Skeletal muscle tissue (tissue), 7 donors: ENCODE measurements around the genes TAGAP, TCP1 and PNLDC1.

- PRO-cap, 3 experiments = no peak in any of the 3 experiments
- RAMPAGE, long total RNA = no peak
- RRBS, 2 experiments = no CpG with 5 or more reads among the region's 19 CpGs
Observed at GRCh38 chr6:158816929-158817889, 2.0 kb downstream of the EZR start.

DNA sequence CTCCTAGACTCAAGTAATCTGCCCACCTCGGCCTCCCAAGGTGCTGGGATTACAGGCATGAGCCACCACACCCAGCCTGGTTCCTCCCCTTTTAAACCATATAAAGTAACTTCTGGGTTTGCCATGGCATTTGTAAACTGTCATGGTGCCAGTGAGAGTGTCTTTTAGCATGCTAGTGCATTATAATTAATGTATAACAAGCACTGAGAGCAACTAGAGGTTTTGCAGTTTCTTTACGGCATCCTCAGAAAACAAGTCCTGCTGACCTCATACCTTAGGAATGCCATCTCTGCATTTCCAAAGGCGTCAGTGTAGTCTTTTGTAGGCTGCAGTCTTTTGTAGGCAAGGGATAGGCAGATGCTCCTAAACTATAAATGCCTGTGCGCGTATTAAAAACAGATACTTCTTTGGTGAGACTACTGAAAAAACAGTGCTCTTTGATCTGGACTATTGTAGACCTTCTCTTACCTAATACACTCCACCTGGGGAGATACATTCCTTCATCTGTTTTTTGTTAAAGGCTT lies 75.0 kb upstream of the EZR start:
- PRO-cap, 3 experiments = no peak in any of the 3 experiments
- RAMPAGE, long total RNA = no peak
- RRBS, 2 experiments = no CpG with 5 or more reads among the region's 5 CpGs

GRCh38 chr6:159039564-159039957 lies 5.2 kb downstream of the TAGAP start:
- PRO-cap, 3 experiments = no peak in any of the 3 experiments
- RAMPAGE, long total RNA = no peak
- RRBS, 2 experiments = no CpG with 5 or more reads among the region's 6 CpGs

GRCh38 chr6:159044616-159045578 lies at the start of gene TAGAP:
TAGAP (minus strand) TSS chr6:159044991.
- PRO-cap, 3 experiments = peak in 3 of 3 experiments; most common plus-strand start chr6:159045153 (in 1); most common minus-strand start chr6:159045110 (in 2)
- RAMPAGE, long total RNA = no peak
- RRBS, 2 experiments = 23 to 29% methylated on average over 4 to 6 of the region's 16 CpGs

GRCh38 chr6:159056129-159056660 lies 11.4 kb upstream of the TAGAP start:
- PRO-cap, 3 experiments = no peak in any of the 3 experiments
- RAMPAGE, long total RNA = no peak
- RRBS, 2 experiments = no CpG with 5 or more reads among the region's 4 CpGs

GRCh38 chr6:159121331-159121862 lies 47.8 kb upstream of the FNDC1 start:
- PRO-cap, 3 experiments = no peak in any of the 3 experiments
- RAMPAGE, long total RNA = no peak
- RRBS, 2 experiments = no CpG with 5 or more reads among the region's 7 CpGs

- PRO-cap, 3 experiments = no peak in any of the 3 experiments
- RAMPAGE, long total RNA = no peak
- RRBS, 2 experiments = no CpG with 5 or more reads among the region's 6 CpGs
Observed at GRCh38 chr6:159467508-159468327, 225.3 kb downstream of the SOD2 start.

DNA sequence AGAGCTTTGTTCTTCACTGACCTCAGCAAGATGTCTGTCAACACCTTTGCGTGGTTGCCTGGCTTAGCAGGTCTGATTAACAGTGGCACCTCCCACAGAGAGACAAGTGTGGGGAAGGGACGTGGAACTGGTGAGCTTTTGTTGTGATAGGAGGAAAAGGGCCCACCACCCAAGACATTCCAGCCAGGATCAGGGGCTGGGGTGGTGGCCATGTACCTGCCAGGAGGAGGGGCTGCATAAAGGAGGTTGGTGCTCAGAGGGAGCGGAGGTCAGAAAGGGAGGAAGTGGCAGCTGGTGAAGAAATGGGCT lies 202.4 kb downstream of the SOD2 start:
- PRO-cap, 3 experiments = no peak in any of the 3 experiments
- RAMPAGE, long total RNA = no peak
- RRBS, 2 experiments = no CpG with 5 or more reads among the region's 3 CpGs

DNA sequence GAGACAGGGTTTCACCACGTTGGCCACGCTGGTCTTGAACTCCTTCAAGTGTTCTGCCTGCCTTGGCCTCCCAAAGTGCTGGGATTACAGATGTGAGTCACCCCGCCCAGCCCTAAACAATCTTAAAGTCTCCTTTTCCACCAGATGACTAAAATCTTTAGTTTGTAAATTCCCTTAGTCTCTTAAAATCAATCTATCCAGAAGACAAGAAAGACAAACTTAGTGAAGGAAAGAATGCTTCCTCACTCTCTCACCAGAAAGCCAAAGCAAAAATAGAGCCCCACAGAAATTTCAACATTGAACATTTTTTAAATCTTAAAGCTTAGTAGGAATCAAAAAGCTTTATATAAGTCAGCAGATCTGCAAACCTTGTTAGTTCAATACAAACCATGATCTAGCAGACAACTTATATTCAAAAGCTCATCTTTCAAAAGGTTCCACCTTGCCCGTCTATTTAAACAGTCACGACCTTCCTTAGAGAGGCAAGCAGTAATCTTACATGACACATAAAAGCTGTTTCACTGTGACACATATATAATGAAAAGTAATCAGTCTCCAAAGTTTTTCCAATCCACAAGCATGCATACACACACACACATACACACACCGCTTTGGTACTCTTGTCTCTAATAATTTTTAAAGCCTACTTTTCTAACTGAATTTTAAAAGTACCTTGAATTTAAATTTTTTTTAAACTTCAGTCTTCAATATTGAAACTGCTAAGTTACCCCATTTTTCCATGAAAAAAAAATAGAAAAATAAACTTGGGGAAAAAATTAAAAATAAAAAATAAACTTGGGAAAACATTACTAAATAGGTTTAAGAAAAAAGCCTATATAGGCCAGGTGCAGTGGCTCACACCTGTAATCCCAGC lies 13.0 kb downstream of the SOD2 start:
- PRO-cap, 3 experiments = no peak in any of the 3 experiments
- RAMPAGE, long total RNA = no peak
- RRBS, 2 experiments = no CpG with 5 or more reads among the region's 6 CpGs

DNA sequence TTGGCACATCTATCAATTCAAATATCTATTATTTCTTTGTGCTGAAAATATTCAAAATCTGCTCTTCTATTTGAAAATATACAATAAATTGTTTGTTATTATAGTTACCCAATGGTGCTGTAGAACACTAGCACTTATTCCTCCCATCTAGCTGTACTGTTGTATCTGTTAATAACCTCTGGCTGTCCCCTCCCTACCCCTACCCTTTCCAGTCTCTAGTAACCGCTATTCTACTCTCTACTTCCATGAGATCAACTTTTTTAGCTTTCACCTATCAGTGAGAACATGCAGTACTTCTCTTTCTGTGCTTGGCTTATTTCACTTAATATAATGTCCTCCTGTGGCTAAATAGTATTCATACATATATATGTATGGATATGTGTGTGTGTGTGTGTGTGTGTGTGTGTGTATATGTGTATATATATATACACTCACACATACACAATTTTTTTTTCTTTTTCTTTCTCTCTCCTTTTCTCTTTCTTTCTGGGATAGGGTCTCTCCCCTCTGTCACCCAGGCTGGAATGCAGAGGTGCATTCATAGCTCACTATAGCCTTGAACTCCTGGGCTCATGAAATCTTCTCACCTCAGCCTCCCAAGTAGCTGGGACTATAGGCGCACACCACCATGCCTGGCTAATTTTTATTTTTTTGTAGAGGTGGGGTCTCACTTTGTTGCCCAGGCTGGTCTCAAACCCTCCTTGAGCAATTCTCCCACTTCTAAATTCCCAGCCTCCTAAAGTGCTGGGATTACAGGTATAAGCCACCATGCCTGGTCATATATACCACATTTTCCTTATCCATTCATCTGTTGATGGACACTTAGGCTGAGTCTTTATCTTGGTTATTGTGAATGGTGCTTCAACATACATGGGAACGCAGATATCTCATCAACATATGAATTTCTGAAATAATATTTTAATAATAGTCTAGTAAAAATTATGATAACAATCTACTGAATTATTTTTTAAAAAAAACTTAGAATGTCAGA lies 9.5 kb upstream of the WTAP start:
- PRO-cap, 3 experiments = no peak in any of the 3 experiments
- RAMPAGE, long total RNA = no peak
- RRBS, 2 experiments = no CpG with 5 or more reads among the region's 3 CpGs

DNA sequence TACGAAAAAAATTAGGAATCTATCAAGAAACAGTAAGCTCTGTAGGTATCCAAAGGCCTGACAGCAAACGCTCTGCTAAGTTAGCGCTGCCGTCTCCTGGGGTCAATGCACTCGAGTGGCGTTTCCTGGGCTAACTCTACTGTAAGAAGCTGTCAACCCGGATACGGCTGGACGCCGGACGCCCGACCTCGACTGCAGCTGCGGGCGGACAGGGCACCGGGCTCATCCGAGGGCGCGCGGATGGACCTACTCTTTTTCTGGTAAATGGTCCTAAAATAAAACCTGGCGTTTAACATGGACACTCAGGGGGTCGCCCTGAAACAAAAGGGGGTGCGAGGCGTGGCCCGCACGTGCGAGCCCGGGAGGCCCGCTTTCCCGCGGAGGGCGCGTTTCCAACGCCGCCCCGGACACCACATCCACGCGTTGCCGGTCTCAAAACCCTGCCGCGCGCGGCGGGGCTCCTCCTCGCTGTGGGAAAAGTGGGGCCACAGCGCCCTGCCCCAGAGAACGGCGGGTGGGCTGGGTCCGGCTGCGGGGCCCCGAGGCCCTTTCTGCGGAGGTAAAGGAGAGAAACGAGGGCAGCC lies 558 bp downstream of the TCP1 start:
- PRO-cap, 3 experiments = peak in 3 of 3 experiments; most common plus-strand start position 503 of the sequence (in 2); most common minus-strand start position 107 of the sequence (in 1)
- RAMPAGE, long total RNA = no peak
- RRBS, 2 experiments = 2% methylated on average over 29 to 38 of the region's 53 CpGs

- PRO-cap, 3 experiments = peak in 3 of 3 experiments; most common plus-strand start chr6:159789947 (in 2); most common minus-strand start chr6:159789587 (in 2)
- RAMPAGE, long total RNA = start-site peak on the minus strand at chr6:159789584-159789675, 461 and 532 reads in 2 replicates; start-site peak on the plus strand at chr6:159789853-159789979, 176 and 100 reads in 2 replicates
- RRBS, 2 experiments = under 1 to 2% methylated on average over 15 of the region's 64 CpGs
Observed at GRCh38 chr6:159789336-159790039, at the start of gene TCP1. TCP1 (minus strand) TSS chr6:159789602.

DNA sequence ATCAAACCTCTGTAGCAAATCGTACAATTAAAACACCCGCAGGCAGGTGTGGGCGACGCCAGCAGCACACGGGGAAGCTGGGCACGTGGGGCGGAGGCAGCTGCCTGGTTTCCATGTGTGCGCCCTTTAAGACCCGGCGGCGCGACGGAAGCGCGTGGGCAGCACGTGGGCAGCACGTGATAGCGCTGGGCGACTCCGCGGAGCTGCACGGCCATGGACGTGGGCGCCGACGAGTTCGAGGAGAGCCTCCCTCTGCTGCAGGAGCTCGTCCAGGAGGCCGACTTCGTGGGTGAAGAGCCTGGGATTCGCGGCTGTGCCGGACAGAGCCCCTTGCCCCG lies at the start of gene PNLDC1:
Gene PNLDC1, plus strand, starts transcription at position 182 of the 338 bp plus-strand sequence.
- PRO-cap, 3 experiments = no peak in any of the 3 experiments
- RAMPAGE, long total RNA = no peak
- RRBS, 2 experiments = 84 to 86% methylated on average over 1 of the region's 34 CpGs

GRCh38 chr6:159836318-159837168 lies 36.5 kb downstream of the PNLDC1 start:
- PRO-cap, 3 experiments = no peak in any of the 3 experiments
- RAMPAGE, long total RNA = no peak
- RRBS, 2 experiments = no CpG with 5 or more reads among the region's 29 CpGs

DNA sequence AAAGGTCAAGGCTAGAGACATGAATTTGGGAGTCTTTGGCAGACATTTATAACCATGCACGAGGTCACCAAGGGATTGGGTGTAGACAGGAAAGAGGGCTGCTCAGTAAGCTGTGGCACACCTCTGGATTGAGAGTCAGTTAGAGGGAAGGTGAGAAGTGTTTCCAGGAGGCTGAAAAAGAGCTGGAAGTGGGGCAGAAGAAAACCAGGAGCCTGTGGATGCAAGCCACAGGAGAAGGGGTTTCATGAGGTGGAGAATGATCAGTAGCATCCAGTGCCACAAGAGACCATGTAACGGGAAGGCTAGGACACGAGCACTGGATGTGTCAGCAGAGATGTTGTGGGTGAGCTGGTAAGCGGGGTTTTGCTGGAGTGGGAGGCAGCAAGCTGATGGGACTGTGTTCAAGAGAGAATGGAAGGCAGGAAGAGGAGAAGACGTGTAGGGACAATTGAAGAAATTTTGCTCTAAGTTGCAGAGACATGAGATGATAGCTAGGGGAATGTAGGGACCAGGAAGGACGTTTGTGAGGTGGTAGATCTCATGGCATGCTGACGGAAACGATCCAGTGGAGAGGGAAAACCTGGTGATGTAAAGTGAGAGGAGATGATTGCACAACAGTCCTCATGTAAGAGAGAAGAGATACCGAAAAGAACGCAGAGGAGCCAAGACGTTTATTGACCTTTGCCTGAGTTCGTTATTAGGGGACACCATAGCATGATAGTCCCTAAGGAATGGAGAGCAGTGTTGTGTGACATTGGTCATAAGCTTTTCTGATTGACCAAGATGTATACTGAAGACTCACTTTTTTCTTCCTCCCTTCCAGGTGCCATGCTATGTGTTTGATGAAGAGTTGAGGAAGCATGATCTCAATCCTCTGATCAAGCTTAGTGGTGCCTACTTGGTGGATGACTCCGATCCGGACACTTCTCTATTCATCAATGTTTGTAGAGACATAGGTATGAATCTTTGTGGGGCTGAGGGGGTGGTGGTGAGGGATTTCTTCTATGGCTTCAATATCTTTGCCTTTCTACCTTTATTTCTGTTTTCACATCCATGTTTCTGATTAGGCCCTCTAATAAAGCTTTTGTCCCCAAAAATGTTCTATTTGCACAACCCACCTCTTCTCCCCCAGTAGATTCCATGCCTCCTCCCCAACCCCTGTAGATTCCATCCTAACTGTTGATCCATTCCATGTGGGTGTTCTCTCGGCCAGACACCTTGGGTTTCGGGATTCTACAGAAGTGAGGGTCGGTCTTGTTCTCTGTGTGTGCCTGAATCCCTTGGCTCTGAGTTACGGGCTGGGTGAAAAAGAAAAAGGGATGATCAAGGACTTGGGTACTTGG lies 55.3 kb downstream of the IGF2R start:
- PRO-cap, 3 experiments = peak in 1 of 3 experiments; most common plus-strand start position 656 of the sequence (in 1); most common minus-strand start position 525 of the sequence (in 1)
- RAMPAGE, long total RNA = no peak
- RRBS, 2 experiments = no CpG with 5 or more reads among the region's 18 CpGs

- PRO-cap, 3 experiments = no peak in any of the 3 experiments
- RAMPAGE, long total RNA = no peak
- RRBS, 2 experiments = no CpG with 5 or more reads among the region's 9 CpGs
Observed at GRCh38 chr6:160041332-160041945, 72.6 kb downstream of the IGF2R start.

- PRO-cap, 3 experiments = no peak in any of the 3 experiments
- RAMPAGE, long total RNA = no peak
- RRBS, 2 experiments = no CpG with 5 or more reads among the region's 3 CpGs
Observed at GRCh38 chr6:160064717-160064973, 57.0 kb upstream of the SLC22A1 start.

DNA sequence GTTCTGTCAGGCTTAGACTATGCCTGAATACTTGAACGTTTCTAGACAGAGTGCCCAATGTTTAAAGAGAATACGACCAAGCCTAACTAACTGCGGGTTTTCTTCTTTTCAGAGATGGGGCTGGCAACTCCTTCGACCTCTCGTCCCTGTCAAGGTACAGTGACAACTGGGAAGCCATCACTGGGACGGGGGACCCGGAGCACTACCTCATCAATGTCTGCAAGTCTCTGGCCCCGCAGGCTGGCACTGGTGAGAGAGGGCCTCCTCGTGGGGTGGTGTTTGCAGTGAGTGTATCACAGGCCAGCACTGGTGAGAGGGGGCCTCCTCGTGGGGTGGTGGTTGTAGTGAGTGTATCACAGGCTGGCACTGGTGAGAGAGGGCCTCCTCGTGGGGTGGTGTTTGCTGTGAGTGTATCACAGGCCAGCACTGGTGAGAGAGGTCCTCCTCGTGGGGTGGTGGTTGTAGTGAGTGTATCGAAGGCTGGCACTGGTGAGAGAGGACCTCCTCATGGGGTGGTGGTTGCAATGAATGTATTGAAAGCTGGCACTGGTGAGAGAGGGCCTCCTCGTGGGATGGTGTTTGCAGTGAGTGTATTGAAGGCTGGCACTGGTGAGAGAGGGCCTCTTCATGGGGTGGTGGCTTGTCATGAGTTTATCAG lies 53.3 kb upstream of the SLC22A1 start:
- PRO-cap, 3 experiments = no peak in any of the 3 experiments
- RAMPAGE, long total RNA = no peak
- RRBS, 2 experiments = no CpG with 5 or more reads among the region's 14 CpGs

DNA sequence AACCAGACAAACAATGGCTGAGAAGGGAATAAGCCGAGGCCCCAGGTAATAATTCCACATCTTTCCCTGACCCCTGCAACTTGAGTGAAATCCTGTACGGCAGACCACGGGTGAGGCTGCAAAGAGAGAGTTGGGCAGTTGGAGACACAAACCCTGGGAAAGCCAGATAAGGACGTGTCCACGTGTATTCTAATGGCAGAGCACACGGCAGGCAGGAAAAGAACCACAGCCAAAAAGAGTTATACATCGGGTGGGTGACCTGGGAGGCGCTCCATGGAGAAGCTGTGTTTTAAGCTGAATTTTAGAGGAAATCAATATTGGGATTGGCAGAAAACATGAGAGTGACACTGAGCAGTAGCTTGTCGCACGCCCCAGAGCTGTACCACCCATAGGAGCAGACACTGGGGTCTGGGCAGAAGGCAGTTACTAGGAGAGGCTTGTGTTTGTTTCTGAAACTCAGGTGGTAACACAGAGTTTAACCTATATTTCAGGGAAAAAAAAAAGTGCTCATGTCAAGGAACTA lies 6.3 kb downstream of the SLC22A1 start:
- PRO-cap, 3 experiments = no peak in any of the 3 experiments
- RAMPAGE, long total RNA = no peak
- RRBS, 2 experiments = no CpG with 5 or more reads among the region's 10 CpGs

DNA sequence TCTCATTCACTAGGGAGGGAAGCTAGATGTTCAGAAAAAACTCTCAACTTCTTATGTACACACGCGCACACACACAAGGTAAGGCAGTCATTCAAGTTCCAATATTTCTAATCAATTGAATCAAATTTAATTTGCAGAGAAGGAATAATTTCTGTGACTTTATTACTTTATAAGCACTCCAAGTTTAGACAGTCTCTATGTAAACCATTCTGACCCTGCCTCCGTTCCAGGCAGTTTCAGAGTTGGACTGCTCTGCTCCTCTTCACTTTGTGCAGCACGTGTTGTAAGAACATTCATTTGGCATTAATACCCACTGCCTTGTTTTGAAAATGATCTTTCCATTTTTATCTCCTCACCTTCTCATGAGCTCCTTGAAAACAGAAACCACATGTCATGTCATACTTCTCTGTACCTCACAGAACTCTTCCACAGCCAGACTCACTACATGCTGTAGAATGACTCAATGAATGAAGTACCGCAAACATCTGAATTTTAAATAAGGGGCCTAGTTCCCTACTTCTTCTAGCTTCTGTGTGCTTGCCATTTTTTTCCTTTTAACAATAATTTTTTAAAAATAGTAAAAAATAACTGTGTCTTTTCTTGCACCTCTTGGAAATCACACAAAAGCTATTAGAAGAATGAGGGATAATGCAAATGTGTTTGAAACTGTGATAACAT lies 25.6 kb downstream of the SLC22A1 start:
- PRO-cap, 3 experiments = peak in 1 of 3 experiments; most common plus-strand start position 416 of the sequence (in 1); most common minus-strand start position 237 of the sequence (in 1)
- RAMPAGE, long total RNA = no peak
- RRBS, 2 experiments = no CpG with 5 or more reads among the region's 5 CpGs